Renal cortical epithelial cell (primary cell): ENCODE measurements around a stretch of chr20.

DNA sequence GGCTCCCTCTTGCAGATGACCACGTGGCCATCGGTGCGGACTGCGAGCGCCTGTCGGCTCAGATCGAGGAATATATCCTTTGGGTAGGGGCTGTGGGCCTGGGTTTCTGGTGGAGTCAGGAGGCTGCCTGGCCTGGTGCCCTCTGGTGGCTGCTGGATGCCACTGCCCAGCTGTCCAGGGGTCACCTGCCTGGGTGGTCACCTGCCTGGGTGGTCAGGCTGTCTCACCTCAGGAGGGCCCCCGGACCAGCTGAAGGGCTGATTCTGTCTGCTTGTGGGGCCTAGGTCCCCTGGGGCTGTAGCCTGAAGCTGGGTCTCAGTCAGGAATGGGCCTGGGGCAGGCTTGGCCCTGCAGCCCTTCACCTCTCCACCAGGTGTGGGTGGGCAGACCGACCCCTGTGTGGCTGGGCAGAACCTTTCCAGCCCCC lies 6.8 kb downstream of the TCEA2 start:
- RRBS, result no CpG with 5 or more reads among the region's 9 CpGs

DNA sequence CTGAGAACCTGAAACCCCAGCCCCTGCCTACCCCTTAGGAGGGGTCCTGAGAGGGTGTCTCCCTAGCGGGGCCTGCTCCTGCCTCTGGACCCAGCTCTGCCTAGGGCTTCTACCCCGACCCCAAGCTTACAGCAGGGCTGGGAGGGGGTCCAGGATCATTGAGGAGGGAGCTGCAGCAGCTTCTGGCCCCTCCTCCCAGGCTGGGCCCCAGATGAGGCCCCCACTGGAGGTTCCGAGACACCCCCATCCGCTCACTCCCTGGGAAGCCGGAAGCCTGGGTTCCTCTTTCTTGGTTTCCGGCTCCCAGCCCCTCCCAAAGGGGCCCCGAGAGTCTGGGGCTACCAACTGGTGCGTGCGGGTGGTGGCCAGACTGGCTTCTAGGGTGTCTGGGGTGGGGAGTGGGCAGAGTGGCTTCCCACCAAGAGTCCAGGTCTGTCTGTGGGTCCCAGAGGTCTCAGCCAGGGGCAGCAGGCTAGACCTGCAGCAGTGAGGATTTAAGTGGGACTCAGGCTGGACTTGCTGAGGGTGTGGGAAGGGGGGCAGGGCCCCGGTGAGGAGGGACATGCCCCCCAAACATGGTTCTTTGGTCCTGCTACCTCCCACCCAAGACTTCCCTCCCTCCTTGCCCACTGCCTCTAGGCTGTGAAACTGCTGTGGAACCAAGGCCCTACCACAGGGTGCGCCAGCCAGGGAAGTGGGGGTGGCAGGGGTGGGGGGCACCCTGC lies 2.2 kb downstream of the RGS19 start:
- RRBS, result no CpG with 5 or more reads among the region's 11 CpGs

DNA sequence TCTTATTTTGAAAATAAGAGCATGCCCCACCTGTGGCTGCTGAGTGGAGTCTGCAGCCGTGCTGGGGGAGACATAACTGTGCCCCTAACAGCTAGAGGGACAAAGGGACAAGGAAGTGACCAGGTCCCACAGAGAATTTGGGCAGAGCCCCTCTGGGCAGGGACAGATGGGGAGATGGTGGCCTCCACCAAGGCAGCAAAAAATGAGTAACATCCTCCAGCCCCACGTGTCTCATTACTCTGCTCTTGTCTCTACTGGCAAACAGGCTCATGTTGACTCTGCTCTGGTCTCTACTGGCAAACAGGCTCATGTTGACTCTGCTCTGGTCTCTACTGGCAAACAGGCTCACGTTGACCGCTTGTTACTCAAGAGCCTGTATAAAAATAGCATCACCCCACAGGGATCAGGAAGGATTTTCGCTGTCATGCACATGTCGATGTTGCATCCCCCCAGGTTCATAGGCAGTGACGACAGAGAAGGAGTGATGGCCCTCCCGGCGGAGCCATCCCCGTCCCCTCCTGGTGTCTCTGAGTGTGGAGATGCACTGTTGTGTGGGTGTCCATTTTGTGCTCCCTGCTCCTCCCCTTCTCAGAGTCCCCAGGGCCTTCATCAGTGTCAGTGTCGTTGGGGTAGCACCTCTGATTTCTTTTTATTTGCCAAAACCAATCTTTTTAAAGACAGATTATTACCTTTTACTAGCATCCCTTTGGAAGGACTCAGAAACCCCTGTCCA lies 17.2 kb upstream of the PCMTD2 start:
- RRBS, result no CpG with 5 or more reads among the region's 11 CpGs

- RRBS, result 91% methylated on average over 3 of the region's 23 CpGs
Measured at GRCh38 chr20:64271204-64272024, 15.9 kb downstream of the PCMTD2 start.